ENCODE measurements around a stretch of chr2.

- RRBS = no CpG with 5 or more reads among the region's 7 CpGs
Observed at GRCh38 chr2:131092552-131092790, 789 bp downstream of the FAM168B start.

- RRBS = under 1% methylated on average over 6 of the region's 38 CpGs
Observed at GRCh38 chr2:131493226-131493990, 1.2 kb upstream of the MZT2A start.

DNA sequence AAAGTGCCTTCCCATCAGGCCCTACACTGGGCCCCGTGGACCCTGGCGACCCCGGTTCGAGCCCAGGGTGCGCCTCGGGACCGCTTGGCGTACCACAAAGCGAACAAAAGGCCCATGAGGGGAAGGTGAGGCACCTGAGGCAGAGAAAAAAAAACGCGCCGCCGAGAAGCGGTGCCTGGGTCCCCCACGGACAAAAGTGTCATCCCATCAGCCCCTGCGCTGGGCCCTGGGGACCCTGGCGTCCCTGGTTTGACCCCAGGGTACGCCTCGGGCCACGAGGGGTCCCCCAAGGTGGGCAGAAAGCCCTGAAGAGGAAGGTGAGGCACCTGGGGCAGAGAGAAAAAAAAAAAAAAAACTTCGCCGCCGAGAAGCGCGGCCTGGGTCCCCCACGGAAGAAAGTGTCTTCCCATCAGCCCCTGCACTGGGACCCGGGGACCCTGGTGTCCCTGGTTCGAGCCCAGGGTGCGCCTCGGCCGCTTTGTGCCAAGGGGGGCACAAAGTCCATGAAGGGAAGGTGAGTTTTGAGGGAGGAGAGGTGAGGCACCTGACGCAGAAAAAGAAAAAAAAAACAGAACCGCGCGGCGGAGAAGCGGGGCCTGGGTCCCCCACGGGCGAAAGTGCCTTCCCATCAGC lies 226.8 kb downstream of the CCDC74A start:
- RRBS = no CpG with 5 or more reads among the region's 39 CpGs

DNA sequence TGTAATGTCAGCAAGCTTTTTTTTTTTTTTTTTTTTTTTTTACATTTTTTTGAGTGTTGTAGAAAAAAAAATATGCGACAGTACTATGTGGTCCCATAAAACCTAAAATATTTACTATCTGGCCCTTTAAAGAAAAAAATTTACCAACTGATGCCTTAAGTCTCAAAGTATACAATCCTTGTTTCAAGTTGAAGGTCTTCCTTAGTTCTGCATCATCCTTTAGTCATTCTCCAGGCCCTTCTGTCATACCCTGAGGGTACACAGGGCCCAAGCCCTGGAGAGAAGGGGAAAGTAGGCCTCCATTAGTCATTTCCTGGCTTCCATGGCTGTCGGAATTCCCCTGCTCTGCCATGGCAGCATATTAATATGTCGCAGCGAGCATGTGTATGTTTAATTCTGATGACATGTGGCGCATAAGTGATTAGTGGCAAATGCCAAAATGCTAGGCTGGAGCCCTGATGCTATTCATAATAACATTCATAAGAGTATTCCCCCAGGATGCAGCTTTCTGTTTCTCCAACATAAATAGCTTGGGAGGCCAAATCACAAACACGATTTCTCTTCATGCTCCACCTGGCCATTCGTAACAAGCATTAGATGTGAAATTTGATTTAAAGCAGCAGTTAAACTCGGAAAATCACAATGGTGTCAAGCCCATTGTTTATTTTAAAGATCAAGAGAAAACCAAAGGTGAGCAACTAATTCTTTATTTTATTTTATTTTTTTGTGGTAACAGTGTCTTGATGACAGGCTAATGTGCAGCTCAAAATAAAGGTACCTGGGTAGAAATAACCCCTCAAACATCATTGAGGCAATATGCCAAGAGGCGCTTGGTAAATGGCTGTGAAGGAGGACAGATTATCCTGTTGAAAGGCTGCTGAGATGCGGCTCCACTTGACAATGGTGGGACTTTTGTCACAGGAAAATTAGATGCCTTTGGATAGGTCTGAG lies 22.2 kb downstream of the GPR39 start:
- RRBS = no CpG with 5 or more reads among the region's 10 CpGs

- RRBS = no CpG with 5 or more reads among the region's 3 CpGs
Observed at GRCh38 chr2:132460269-132461018, 43.8 kb downstream of the GPR39 start.

DNA sequence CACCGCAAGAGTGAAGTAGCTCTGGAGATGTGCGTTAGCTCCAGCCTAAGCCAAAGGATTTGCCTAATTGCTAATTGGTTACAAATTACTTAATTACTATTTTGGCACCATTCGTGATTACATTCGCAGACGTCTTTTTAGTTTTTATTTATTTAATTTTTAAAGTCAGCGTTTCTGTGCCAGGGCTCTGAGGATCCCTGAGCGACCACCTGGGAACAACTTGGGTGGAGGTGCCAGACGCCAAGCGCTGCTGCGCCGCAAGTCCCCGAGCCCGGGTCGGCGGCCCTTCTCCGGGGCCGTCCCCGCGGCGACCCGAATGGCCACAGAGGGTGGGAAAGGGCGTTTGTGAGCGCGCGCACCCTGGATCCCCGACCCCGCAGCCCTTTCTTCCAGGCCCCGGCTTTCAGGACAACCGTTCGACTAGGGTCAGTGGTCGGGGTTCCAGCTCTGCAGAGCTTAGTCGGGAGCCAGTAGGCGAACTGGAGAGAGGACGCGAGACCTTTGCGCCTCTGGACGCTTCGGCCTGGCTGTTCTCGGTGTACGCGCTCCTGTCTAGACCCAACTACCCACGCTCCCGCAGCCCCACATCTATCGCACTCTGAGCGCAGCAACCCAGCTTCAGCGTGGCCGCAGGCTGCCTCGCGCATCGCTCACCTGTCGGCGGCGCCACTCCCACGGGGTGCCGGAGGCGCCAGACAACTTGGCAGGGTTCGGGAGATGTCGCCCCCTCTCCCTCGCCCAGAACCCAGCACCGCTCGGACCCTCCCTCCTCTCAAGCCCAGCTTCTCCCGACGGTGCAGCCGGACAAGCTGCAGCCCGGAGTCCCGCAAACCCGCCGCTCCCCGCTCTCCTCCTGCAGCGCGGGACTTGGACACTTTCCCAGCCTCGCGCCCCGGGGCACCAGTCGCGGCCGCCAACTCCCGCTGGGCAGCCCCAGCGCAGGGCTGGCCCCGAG lies 886 bp downstream of the LYPD1 start:
- RRBS = 6% methylated on average over 19 of the region's 80 CpGs

DNA sequence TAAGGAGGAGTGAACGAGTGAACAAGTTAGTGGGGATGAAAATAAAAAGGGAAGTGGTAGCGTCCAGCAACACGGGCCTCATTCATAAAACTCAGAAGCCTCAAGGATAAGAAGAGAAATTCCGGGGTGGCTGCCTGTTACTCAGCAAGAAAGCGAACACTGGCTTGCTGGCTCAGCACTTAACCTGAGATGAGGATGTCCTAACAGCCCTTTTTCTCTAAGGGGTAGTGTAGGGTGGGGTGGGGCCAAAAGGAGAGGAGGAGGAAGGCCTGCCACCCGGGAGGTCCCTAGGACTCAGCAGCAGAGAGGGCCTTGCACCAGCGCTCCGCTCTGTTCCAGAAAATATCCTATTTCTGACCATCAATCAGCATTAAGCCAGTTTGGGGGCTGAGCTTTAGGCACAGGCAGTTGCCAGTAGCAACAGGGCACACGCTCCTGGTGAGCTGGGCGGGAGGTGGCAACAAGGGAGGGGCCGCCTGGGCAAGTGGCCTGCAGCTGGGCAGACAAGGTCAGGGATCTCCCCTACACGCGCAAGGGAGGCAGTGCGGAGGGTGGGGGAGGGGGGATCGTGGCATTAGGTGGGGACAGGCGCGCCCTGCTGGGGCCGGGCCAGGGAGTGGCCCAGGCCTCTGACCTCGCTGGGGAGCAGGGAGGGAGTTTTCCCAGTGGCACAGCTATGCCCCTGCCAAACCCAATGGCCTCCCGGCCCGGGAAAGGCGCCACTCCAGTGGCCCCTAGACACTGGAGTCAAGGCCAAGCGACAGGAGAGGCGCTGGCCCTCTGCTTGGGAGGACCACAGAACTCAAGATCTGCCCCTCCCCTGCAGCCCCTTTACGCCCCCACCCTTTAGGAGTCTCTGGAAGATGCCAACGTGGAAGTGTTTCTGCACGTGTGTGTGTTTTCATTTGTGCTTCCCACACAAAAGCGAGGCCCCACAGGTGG lies 302.8 kb downstream of the NCKAP5 start:
- RRBS = 67% methylated on average over 1 of the region's 28 CpGs

- RRBS = no CpG with 5 or more reads among the region's 4 CpGs
Observed at GRCh38 chr2:133986069-133986959, 267.6 kb upstream of the MGAT5 start.

- RRBS = no CpG with 5 or more reads among the region's 12 CpGs
Observed at GRCh38 chr2:134143386-134144546, 110.1 kb upstream of the MGAT5 start.

DNA sequence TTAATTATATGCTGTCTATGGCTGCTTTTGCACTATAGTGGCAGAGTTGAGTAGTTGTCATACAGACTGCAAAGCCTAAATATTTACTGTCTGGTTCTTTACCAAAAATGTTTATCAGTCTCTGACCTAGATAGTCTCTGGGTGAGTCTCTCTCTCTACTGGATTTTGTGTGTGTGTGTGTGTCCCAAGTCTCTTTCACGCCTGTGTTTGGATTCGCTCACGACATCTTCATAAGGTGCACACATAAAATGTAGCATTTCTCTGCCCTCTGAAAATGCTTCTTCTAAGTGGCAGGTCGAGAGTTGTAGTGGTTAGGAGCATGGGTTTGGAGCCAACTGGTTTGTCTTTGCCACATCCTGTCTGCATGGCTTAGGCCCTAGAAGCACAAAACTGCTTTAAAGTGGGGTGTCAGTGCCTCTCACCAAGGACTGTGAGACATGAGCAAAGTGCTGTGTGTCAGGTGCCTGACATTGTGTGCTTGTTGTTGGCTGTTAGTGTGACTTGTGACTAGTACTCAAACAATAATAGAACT lies 4.6 kb downstream of the MGAT5 start:
- RRBS = no CpG with 5 or more reads among the region's 4 CpGs

GRCh38 chr2:134282861-134283554 lies 29.1 kb downstream of the MGAT5 start:
- RRBS = no CpG with 5 or more reads among the region's 4 CpGs

GRCh38 chr2:134360808-134361498 lies 107.1 kb downstream of the MGAT5 start:
- RRBS = no CpG with 5 or more reads among the region's 9 CpGs

GRCh38 chr2:134391393-134392382 lies 137.8 kb downstream of the MGAT5 start:
- RRBS = no CpG with 5 or more reads among the region's 4 CpGs

DNA sequence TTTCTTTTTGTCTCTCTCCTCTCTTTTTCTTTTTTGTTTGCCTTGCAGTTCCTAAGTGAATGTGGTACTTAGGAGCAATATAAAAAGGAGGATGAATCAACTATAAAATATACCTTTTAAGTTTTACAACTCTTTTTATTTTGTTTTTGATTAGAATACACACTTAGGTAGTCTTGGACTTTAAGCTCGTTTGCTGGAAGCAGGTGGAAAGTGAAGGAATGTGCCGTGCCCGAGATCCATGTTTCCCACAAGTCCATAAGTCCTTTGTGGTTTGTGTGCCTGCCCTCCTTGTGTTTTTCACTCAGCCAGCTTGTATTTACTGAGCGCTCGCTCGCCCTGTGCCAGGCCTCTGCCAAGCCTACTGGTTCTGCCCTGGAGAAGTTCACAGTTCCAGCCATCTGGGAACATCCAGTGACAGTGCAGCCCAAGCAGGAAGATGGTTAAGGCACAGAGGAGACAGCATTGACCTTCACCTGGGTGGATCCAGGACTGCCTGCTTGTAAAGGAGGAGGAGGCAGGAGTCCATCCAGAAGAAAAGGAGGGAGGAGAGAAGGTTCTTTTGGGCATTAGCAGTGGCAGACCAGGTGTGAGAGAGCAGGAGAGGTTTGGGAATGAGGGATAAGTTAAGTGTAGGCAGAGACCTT lies 142.7 kb downstream of the MGAT5 start:
- RRBS = no CpG with 5 or more reads among the region's 6 CpGs

- RRBS = no CpG with 5 or more reads among the region's 2 CpGs
Observed at GRCh38 chr2:134433980-134434152, 180.0 kb downstream of the MGAT5 start.

DNA sequence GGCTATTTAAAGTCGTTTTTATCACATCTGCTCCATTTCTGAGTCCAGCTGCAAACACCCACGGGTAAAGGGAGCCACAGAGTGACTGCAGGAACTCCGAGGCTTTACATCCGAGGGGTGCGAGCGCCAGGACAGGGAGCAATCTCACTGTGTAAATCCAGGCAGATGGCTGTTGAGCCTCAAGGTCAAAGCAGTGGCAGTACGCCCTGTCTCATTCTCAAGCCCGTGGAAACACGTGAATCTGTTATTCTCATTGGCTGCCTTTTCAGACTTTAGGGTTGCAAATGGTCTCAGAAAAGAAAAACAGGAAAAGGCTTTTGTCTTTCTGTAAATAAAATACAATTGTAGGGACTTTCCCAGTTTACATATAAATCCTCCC lies 40.7 kb downstream of the TMEM163 start:
- RRBS = no CpG with 5 or more reads among the region's 9 CpGs

DNA sequence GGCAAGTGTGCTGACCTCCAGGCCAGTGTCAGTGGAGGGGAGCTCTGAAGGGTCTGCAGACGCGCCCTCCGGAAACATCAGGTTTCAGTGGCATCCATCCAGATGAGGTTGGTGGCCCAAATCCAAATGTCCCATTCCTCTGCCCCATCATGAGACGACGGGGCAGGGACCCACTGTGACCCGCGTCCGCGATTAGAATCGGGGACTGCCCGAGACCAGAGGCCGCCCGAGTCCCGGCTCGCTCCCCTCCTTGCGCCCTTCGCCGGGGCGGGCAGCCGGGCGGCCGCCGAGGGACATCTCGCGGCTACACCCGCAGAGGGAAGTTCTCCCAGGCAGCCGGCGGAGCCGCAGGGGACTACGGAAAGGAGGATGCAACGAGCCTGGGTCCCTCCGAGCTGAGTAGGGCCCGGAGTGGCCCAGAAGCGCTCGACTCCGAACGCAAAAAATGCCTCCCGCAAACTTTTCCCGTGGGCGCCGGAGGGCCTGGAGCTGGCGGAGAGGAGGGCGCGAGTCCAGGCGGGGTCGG lies 763 bp downstream of the TMEM163 start:
- RRBS = 52% methylated on average over 25 of the region's 46 CpGs

DNA sequence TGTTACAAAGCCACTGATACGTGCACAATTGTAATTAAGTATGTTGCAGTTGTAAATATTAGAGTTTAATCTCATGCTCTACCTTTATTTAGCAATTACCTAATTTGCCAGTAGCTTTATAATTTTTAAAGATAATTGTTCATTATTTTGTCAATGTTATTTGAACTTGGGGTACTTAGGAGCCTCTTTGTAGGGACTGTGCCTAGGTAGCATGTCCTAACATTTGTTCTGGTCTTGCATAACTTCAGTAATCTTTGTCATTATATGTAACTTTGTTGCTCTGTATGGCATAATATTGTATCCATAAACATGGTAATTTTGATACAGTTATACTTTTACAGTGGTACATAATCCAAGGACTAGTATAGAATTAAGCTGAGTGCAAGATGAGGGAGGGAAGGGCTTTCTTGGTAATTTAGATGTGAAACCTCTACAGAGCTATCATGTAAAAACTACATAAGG lies 37.6 kb downstream of the CCNT2 start:
- RRBS = no CpG with 5 or more reads among the region's 1 CpG

DNA sequence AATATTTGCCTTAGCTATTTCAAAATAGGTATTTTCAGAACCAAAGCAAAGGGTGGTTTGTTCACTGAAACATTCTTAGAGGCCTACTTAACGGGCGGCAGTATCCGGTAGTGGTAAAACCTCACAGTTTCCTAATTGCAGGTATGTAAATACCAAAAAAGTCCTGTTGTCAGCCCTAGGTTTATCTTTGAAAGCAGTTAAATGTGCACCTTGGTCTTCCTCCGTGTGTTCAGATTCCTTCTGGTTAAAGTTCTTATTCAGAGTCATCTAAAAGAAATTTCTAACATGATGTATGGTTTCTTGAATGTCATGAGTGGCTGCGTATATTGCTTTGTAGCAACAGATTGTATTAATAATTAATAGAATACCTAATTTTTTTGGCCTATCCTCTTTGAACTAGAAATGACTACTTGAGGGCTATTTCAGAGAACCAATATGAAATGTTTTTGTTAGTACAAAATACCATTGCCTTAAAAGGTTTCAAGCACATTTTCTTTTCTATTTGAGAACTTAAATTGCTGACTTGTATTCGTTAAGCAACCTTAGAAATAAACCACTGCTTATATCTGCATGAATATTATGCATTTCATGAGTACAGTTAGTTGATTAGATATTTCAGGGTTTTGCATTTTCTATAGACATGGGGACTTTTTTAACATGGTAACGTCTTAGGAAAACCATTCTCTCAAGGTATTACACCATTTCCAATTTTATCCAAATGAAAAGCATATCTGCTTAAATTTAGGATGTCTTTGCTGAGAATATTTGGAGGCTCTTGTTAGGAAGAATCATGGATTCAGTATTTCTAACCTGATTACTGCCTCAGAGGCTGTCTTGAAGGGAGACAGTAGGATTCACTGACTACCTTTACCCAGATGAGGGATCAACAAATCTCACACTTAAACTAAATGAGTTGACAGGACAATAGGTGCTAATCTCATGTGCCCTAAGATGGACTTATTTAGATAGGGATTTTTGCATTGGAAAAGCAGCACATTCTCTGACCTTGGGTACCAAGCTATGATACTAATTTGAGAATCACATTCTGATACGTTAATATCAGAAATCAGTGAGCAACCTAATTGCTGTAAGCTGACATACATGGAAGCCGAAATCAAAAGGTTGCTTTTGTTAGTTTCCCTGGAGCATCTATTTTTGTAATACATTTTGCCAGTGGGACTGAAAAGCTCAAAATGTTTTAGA lies 39.3 kb downstream of the CCNT2 start:
- RRBS = no CpG with 5 or more reads among the region's 9 CpGs

DNA sequence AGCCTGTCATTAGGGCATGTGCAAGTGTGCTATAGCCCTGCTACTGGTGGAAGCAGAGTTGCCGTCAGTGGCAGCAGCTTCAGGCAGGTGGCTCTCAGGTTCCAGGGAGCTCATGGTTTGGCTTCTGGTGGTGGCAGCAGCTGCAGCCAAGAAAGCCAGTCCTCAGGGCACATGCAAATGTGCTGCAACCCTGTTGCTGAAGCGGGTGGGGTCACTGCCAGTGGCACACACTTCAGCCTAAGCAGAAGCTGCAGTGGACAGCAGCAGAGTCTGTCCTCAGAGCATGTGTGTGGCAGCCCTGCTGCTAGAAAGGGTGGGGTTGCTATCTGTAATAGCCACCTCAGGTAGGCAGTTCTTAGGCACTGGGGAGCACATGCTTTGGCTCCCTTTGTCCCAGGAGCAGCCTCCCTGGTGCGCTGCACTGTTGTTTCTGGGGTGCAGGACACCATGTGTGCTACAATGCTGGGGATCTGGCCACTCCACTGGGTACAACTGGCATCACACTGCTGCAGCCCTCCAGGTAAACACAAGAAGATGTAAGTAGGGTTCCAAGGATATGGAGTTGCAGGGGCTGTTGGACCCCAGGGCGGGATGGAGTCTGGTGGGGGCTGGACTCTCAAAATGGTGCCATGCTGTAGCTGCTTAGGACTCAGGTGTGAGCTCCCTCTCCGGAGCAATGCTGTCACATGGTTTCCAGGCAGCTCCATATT lies 57.1 kb downstream of the CCNT2 start:
- RRBS = no CpG with 5 or more reads among the region's 5 CpGs